ENCODE measurements around the genes CTCF, PARD6A and C16orf86.

GRCh38 chr16:67437512-67438079, 6.7 kb downstream of the HSD11B2 start:
- RRBS = no CpG with 5 or more reads among the region's 6 CpGs

GRCh38 chr16:67529335-67529446, 562 bp downstream of the RIPOR1 start:
- RRBS = no CpG with 5 or more reads among the region's 7 CpGs

DNA sequence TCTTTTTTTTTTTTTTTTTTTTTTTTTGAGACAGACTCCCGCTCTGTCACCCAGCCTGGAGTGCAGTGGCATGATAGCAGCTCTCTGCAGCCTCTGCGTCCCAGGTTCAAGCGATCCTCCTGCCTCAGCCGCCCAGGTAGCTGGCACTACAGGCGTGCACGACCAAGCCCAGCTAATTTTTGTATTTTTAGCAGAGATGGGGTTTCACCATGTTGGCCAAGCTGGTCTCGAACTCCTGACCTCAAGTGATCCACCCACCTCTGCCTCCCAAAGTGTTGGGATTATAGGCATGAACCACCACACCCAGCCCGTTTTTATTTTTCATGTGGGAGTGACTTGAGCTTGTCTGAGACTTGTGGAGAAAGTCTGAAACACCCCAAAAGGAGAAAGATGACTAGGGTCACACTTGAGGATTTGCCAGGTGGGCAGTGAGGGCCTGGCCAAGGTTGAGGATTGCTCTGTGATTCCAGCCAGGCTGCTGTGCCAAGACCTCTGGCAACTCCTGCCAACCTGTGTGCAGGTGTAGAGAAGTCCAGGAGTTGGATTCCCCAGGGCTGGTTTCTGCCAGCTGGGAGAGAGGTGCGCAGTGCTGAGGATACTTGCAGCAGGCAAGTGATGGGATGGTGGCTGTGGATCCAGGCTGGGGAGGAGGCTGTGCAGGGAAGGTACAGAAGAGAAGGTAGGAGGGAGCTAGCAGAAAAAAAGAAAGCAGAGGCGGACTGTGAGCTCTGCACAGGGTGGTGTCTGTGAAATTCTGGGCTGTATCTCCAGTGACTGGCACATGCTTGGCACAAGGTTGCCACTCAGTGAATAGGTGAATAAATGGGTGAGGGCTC, 6.4 kb downstream of the RIPOR1 start:
- RRBS = no CpG with 5 or more reads among the region's 10 CpGs

DNA sequence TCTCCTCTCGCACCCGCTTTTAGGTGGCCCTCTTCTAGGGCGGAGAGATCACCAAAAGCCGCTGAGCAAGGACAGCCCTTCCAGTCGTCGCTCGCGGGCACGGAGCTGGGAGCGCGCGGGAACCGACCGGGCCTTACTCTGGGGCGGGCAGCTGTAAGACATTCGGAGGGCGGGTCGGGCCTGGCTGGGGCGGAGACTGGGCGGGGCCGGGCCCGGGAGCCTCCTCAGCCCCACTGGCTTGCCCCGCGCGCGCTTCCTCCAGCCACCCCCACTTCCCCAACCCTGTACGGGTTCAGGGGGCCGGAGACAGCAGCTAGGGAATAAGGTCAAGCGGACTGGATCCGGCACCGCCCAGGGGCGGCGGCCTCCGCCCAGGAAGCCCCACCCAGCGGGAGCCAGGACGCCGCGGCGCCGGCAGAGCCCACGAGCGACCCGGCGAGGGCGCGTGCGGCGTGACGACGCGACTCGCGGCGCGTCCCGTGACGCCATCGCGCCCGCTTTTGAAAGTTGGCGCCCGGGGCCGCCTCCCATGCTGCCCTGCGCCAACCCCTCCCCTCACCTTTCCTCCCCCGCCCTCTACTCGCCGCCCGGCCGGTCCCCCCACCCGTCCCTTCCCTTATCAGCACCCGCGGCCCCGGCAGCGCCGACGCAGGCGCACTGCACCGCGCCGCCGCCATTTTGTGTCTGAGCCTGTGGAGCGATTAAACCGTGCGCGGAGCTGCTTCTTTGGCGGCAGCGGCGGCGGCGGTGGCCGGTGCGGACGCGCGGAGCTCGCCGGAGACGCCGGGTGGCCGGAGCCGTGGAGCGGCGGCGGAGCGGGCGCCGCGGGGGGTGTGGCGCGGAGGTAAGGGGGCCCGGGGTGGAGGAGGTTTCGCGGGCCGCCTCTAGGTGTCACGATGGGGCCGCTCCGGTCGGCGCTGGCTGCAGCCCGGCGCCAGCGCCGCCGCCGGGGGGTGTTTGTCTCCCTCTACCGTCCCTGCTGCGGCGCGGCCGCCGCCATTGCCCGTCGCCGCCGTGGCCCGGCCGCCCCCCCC, at the start of gene CTCF:
CTCF (plus strand) TSS at position 646 of the 1,034 bp plus-strand sequence.
- RRBS = 1% methylated on average over 90 of the region's 137 CpGs

- RRBS = under 1% methylated on average over 31 of the region's 81 CpGs
These were observed 698 bp downstream of the CTCF start for GRCh38 chr16:67562915-67563533.

DNA sequence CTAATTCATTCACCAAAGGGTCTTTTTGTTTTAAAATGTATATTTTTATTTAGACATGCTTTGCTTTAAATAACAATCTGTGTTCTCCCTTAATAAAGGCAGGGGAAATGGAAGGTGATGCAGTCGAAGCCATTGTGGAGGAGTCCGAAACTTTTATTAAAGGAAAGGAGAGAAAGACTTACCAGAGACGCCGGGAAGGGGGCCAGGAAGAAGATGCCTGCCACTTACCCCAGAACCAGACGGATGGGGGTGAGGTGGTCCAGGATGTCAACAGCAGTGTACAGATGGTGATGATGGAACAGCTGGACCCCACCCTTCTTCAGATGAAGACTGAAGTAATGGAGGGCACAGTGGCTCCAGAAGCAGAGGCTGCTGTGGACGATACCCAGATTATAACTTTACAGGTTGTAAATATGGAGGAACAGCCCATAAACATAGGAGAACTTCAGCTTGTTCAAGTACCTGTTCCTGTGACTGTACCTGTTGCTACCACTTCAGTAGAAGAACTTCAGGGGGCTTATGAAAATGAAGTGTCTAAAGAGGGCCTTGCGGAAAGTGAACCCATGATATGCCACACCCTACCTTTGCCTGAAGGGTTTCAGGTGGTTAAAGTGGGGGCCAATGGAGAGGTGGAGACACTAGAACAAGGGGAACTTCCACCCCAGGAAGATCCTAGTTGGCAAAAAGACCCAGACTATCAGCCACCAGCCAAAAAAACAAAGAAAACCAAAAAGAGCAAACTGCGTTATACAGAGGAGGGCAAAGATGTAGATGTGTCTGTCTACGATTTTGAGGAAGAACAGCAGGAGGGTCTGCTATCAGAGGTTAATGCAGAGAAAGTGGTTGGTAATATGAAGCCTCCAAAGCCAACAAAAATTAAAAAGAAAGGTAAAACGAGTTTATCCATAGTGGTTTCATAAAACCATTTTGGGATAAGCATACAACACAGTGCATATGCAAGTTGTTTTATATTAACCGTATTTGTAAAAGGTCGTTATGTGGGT, 33.9 kb upstream of the CARMIL2 start:
- RRBS = no CpG with 5 or more reads among the region's 12 CpGs

- RRBS = 1% methylated on average over 41 of the region's 104 CpGs
These were observed at the start of gene PARD6A for GRCh38 chr16:67660075-67661186. PARD6A (plus strand) TSS chr16:67660960.

GRCh38 chr16:67664123-67664677, 2.4 kb downstream of the ENKD1 start:
- RRBS = no CpG with 5 or more reads among the region's 5 CpGs

GRCh38 chr16:67664678-67665282, 1.8 kb downstream of the ENKD1 start:
- RRBS = 93% methylated on average over 4 of the region's 10 CpGs

DNA sequence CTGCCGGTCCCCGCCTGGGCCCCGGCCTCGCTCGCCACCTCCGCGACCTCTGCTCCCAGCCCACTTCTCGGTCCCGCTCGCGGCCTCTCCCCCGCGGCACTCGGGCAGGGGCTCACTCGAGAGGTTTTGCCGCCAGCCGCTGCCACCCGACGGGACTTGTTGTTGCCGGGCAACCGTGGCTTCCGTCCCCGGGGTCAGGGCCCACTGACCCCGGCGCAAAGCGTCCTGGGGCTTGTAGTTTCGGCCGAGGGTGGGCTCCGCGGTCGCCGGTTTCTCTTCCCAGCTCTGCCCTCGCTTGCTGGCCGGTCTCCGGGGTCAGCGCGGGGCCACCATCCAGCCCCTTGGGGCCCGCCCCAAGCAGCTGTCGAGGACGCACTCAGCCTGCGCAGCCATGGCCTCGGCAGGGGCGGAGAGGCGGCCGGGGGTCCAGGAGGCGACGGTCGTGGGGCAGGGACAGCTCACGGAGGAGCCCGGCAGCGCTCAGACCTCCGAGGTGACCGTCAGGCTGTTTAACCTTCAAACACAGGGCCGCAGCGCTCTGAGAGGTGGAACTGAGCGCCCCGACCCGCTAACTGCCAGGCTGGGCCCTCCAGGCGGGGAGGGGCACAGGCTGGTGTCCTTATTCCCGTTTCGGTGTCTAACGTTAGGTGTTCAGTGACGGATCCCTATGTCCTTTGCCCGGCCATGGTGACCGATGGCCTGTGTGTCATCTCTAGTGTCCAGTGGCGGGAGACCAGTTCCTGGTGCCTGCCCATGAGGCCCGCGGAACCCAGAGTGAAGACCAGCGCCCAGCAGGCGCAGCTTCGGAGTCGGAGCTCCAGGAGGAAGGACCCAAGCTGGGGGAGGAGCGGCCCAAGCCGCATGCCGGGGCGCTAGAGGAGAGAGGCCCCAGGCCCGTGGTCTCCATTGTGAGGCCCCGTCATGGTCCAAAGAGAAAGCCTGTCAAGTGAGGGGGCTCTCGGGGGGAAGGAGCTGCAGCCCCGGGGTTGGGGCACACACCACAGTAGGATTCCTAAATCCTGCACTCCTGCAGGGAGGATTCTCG, at the start of gene C16orf86:
C16orf86 (plus strand) TSS at position 235 of the 1,045 bp plus-strand sequence.
- RRBS = 13% methylated on average over 26 of the region's 81 CpGs

DNA sequence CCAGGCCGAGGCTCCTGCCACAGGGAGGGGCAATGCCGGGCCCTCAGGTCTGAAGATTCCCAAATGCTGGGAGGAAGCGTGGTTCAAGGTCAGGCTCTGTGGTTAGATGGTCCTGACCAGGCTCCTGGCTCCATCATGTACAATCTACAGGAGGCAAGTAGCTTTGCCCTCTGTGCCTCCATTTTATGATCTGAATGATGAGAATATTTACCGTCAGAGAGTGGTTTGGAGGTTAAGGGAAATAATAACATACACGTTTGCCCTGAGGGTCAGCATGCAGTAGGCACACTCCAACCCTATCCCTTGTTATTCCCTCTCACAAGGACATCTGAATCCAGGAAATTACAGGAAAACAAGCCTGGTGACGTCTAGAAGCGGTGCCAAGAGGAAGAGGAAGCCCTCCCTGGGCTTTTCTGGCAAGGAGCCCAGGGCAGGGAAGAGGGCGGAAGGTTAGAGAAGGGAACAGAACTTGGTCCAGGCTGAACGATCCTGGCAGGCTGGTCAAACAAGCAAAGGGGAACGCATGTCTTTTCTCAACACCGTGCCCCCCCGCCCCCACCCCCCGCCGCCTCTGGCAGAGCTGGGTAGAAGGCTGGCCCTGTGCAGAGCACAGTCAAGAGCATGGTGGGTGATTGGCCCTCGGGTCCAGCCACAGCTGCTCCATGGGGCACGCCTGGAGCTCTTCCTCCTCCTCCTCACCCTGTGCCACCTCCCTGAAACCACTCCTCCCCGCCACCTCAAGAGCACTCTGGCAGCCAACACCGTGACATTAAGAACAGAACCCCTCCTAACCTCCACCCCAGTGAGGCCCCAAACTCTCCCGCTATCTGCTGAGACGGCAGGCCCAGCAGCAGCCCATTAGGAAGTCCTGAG, 7.0 kb downstream of the C16orf86 start:
- RRBS = no CpG with 5 or more reads among the region's 20 CpGs

DNA sequence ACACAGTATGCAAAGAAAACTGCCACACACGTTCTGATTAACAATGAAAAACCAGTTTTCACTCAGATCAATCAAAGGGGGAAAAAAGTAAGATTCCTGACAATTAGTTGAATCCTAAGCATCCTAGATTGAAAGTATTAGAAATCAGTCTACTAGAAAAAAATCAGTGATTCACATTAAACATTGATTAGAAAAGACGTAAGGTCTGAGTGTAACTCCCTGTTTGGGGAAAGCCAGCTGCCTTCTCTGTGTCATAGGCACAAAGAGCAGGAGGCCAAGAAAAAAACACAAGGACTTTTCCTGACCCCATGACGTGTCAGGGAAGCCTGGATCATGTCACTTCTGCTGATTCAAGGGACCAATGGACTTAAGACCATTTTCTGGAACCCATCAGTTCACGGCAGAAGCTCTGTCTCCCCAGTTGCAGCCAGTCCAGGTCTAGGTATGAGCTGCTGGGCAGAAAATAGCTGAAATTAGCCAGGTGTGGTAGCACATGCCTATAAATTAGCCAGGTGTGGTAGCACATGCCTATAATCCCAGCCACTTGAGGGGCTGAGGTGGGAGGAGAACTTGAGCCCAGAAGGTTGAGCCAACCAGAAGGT, 36.0 kb downstream of the RANBP10 start:
- RRBS = no CpG with 5 or more reads among the region's 4 CpGs

- RRBS = no CpG with 5 or more reads among the region's 4 CpGs
These were observed 334 bp downstream of the NRN1L start for GRCh38 chr16:67885059-67885378.

DNA sequence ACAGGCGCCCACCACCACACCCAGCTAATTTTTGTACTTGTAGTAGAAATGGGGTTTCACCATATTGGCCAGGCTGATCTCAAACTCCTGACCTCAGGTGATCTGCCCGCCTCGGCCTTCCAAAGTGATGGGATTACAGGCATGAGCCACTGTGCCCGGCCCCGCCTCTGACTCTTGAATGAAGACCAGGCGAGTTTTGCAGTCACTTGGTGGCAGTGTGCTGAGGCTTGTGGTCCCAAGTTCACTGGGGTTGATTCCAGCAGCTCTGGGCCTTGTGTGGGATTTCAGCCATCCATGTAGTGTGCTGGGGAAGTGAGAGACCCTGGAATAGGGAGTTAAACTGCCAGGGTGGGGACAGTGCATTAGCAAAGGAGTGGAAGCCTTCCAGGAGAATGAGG, 14.3 kb downstream of the PSKH1 start:
- RRBS = no CpG with 5 or more reads among the region's 6 CpGs

DNA sequence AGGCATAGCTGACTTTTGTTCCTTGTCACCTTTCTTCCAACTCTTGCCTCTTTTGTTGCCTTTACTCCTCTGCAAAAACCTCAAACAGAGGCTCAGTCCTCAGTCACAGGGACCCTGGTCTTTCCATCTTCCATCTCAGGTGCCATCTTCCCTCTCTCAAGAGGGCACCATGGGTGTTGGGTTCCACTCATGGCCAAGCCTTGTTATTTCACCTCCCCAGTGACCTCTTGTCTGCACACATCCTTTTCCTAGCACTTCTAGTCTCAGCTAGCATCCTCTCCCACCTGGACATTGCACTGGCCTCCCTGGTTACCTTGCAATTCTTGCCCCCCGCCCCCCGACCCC, 503 bp upstream of the PSMB10 start:
- RRBS = no CpG with 5 or more reads among the region's 2 CpGs

- RRBS = no CpG with 5 or more reads among the region's 29 CpGs
These were observed 2.8 kb upstream of the PSMB10 start for GRCh38 chr16:67939094-67940108.

DNA sequence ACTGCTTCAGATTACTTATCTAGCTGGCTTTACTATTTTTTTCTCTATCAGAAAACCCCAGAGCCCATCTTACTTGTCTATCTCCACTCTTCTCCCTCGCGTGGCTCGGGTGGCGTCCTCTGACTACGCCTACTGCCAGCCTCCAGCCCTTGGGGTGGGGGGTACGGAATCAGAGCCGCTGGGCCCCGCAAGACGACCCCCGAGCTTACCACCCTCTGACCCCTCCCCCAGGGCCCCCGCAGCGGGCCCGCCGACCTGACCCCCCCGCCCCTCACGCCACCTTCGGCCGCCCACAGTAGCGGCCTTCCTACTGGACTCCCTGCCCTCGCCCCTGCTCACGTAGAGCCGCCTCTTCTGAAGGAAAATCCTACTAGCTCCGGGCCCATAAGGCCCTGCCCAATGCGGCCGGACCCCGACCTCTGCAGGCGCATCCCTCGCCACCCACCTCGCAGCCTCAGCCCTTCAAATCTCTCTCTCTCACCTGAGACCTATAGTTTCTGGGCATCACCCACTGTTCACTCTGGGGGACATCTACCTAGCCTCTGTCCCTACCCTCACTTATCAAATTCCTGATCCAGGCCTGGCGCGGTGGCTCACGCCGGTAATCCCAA, 1.1 kb upstream of the SLC12A4 start:
- RRBS = no CpG with 5 or more reads among the region's 33 CpGs

DNA sequence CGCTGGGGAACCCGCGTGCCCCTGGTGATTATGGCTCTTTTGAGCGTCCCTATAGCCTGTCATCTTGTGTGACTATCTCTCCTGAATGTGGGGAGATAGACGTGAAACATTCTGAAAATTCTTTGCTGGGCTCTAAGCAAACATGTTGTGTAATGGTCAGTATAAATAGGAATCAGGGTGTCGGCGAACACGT, 783 bp downstream of the SLC7A6 start:
- RRBS = no CpG with 5 or more reads among the region's 8 CpGs

DNA sequence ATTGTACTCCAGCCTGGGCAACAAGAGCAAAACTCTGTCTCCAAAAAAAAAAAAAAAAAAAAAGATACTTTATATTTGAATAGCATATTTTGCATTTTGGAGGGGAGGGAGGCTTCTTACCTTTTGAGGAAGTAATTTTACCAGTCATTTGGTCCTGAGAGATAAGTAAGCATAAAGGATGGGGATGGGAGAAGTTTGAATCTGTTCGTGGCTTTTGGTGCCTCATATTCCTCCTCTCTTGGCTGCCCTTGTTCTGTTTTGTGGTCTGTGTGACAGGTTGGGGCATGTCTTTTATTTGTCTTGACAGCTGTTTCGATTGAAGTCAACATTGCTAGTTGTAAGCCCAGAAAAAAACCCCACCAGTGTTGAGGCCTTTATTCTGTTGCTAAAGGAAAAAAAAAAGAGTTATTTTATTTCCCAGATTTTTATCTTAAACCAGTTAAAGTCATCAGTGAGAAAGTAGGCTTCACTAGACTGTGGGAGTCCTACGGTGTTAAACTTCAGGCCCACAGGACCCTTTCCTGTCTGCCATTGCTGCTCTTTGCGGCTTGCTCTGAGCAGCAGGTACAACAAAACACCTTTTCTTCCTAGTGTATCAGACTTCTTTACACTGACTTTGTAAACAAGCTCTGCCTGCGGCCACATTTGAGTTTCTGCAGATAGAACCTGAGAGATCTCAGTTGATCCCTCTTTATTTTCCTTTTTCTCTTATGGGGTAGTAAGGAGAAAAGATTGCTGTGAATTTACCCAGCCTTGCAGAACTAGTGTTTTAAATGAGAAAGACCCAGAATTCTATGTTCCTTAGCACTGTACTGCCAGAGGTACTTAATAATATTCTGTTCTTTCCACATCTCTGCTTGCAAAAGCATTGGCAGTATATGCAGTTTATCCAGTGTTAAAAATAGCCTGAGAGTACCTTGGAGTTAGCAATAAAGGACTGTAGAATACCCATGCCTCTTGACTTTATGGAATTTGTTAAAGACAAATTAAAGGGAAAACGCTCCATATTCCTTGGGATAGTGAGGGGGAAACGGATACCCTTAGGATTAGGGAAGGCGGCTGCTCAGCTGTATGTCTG, 11.6 kb downstream of the SLC7A6 start:
- RRBS = no CpG with 5 or more reads among the region's 8 CpGs